ENCODE results near the gene BTF3L4.

DNA sequence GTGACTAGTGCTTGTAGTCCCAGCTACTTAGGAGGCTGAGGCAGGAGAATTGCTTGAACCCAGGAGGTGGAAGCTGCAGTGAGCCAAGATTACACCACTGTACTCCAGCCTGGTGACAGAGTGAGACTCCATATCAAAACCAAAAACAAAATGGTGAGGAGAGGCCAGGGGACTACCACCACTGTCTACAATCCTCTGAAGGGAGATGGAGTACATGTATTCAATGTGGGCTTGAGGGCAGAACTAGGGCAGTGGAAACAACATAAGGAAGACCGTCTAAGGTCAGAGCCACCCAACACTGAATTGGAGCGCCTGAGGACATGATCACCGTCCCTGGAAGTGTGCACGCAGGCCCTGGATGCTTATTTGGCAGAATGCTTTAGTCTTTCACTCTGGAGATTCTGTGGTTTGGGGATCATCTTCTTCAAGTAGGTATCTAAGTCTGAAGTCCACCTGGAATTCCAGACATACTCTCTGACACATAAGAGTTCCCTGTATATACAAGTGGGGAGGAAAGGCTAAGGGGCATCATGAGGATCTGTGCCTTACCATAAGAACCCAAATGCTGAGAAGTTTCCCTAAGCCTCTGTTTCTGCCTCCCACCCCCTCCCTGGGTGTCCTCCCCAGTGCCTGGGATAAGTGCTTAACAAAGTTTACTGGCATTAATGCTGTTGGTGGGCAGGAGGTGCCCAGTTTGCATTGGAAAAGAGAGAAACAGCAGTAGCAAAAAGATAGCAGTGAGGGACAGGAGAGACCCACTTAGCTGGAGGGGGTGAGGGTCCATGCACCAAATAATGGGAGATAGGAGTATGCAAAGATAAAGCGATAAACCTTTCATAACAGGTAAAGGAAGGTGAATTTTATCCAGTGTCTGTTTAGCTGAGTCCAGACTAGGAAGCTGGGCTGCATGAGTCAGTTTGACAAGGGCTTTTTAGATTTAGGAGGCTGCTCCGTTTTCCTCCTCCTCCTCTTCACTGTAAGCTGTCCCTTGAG lies 28.6 kb upstream of the FOXE3 start:
- PRO-cap, result no peak

- PRO-cap, result no peak
These were observed 269.9 kb downstream of the TRABD2B start for GRCh38 chr1:47727367-47727571.

DNA sequence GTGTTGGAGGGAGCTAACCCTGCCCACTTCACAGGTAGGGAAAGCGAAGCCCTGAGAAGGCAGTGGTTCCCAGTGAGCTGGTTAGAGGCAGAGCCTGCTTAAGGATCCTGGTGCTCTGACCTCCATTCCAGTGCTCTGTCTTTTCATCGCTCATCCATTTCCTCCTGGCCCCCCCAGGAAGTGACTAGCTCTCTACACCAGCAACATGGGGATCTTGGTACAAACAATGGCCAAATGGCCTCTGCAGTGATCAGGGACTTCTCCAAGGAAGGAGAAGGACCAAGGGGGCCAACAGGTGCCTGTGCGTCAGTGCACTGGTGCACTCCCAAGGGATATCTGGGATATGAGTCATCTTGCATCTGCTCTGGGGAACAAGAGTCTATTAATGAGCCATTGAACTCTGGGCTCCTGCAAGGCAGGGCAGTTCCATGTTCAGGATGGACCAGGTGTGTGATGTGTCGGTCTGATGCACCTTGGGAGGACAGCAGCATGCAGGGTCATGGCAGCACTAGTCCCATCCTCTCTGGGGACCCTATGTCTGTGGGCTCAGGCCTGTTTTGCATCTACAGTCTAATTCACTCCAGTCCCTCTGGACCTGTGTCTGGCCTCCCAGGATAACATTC lies 125.4 kb downstream of the TRABD2B start:
- PRO-cap, result no peak

DNA sequence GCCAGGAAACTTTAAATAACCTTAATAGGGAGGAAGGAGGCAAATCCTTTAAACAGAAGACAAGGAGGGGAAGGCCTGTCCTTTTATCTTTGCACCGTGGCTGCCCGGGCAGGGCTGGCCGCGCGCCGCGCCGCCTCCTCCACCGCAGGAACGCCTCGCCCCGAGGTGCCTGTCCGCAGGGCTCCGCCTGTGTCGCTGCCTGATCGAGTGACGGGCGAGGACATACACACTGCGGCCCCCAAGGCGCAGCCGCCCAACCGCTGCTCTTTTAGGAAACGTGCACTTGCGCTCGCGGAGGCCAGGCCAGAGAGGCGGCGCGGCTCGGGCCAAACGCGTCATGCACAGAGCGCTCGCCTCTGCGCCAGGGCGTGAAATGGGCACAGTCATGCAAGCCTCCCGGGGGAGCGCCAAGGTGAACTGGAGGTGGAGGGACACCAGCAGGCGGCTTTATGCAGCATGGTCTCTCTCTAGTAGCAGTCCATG lies 13.0 kb downstream of the TRABD2B start:
- PRO-cap, result no peak

DNA sequence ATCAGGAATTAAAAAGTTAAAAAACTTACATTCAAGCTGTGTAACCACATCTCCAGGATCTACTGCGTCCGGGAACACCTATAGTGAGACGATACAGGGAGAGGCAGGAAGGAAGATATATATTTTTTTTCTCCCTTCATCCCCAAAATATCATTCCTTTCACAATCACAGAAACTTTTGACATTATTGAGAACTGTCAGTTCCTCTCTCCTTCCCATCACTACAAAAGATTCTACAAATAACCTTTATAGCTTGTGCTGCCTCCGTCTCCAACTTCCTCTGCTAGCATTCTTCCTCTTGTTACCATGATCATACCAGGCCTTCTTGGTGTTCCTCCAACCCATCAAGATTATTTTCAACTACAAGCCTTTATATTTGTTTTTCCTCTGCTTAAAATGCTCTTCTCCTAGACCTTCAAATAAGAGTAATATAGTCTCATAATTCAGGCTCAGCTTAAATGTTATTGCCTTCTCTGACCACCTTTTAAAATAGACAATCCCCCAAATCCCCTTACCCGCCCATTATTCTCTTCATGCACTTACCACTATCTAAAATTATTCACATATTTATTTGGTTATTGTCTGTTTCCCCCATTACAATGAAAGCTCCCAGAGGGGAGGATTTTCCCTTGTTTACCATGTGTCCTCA lies 20.4 kb downstream of the SPATA6 start:
- PRO-cap, result no peak

DNA sequence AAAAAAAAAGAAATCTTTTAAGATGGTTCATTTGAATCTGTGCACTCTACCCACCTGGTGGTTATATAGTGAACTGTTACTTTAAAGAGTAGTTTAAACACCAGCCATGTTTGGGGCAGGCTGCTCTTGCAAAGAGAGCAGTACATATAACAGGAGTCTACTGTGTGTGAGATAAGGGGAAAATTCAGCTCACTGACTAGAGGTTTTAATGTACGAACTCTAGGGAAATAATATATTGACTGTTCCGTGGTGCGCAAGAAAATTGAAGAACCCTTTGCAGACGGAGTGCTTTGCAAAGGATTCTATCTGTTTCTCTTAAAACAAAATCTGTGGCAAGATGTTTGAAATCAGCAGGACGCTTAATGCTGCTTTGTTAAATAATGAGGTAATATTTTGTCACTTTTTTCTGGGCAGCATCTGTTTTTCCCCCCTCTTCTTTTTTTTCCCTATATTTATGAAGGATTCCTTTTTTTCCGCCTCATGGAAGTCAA lies 3.1 kb upstream of the ELAVL4 start:
- PRO-cap, result no peak

DNA sequence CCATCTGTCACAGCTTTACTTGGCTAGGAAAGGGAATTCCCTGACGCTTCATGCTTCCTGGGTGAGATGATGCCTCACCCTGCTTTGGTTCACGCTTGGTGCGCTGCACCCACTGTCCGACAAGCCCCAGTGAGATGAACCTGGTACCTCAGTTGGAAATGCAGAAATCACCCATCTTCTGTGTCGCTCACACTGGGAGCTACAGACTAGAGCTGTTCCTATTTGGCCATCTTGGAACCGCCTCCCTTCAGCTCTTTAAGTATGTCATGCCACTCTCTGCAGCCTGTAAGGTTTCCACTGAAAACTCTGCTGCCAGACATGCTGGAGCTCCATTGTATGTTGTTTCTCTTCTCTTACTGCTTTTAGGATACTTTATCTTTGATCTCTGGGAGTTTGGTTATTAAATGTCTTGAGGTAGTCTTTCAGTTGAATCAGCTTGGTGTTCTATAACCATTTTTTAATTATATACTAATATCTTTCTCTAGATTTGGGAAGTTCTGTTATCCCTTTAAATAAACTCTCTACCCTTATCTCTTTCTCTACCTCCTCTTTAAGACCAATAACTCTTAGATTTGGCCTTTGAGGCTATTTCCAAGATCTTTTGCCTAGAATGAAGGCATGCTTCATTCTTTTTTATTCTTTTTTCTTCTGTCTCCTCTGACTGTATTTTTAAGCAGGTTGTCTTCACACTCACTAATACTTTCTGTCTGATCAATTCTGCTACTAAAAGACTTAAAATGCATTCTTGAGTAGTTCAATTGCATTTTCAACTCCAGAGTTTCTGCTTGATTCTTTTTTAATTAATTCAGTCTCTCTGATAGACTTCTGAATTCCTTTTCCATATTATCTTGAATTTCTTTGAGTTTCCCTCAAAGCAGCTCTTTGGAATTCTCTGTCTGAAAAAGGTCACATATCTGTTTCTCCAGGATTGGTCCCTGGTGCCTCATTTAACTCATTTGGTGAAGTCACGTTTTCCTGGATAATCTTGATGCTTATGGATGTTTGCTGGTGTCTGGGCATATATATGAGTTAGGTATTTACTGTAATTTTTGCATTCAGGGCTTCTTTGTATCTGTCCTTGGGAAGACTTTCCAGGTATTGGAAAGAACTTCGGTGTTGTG lies 67.5 kb downstream of the FAF1 start:
- PRO-cap, result no peak

DNA sequence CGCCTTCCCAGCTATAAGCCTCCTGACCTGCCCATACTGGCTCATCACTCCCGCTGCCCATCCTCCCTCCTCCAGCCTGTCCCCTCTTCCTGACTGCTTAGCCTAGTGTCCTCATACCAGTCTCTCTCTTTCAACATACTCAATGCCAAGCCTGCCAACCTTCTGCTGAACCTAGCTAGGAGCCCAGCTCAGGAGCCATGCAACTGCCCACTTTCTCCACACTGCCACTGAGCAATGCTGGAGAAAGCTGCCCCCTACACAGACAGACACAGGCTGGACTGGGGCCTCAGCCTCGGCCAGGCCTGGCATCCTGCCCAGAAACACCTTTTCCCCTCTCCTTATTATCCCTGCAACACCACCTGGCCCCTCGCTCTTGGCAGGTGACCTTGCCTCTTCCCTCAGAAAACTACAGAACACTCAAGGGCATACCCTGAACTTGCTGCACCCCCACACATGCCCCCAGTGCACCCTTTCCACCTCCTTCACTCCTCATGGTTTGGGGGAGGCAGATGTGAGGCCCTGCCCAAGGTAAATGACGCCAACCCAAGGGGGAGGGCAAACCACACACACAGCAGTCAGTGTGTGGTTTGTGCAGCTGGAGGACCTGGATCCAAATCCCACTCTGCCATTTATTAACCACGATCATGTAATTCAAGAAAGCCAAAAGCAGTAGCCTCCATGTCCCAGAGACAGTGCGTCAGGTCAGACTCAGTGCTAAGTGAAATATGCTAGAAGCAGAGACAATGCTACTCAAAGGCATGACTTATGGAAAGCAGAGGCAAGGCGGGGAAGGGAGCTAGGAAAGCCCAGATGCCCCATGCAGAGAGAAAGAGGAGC lies 13.8 kb downstream of the TTC39A start:
- PRO-cap, result no peak

- PRO-cap, result no peak
These were observed 92.9 kb upstream of the TTC39A start for GRCh38 chr1:51422998-51423857.

GRCh38 chr1:51548804-51549452 lies 29.9 kb upstream of the EPS15 start:
- PRO-cap, result no peak

DNA sequence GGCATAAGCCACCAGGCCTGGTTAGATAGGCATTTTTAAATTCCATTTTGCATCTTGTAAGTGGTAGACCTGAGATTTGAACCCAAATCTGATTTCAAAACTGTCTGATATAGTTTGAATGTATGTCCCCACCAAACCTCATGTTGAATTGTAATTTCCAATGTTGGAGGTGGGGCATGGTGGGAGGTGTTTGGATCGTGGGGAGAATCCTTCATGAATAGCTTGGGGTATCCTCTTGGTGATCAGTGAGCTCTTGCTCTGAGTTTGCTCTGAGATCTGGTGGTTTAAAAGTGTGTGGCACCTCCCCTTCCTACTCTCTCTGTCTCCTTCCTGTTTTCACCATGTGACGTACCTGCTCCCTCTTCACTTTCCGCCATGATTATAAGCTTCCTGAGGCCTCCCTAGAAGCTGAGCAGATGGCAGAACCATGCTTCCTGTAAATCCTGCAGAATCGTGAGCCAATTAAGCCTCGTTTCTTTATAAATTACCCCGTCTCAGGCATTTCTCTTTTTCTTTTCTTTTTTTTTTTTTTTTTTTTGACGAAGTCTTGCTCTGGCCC lies 40.0 kb upstream of the OSBPL9 start:
- PRO-cap, result no peak

GRCh38 chr1:51617222-51618211 lies 625 bp downstream of the OSBPL9 start:
- PRO-cap, result no peak

- PRO-cap, result no peak
These were observed 15.2 kb downstream of the NRDC start for GRCh38 chr1:51863354-51863740.

GRCh38 chr1:52019825-52020780 lies 13.5 kb downstream of the KTI12 start:
- PRO-cap, result no peak

DNA sequence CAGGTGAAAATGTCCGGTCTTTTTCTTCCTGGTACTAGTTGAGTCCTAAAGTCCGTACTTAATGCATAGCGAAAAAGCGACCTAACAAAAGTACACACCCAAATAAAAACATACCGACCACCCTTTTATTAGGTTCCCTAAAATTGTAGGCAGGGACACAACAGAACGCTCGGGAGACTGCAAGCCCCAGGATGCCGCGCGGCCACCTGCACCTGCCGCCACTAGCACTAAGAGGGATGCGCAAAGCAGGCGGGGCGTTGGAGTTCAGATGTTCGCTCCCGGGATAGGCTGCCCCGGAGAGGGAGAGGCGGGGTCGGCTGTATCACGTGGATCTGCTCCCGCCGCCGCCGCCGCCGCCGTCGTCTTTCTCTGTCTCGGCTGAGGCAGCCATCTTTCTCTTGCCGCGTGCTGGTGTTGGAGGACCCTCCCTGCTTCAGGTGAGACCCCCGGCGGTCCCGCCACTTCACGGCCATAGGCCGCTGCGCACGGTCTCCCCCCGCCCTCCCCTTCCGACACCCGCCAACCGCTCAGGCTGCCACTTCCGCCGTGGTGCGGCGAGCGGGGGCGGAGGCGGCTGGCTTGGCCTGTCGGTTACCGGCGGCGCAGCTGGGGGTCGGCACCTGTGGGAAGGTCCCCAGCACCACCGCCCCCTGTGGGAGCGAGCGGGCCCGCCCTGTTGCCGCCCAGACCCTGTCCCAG lies at the start of gene BTF3L4:
Gene BTF3L4, plus strand, starts transcription at position 353 of the 699 bp plus-strand sequence.
- PRO-cap, result bidirectional peak, plus-strand start at position 353 of the sequence, minus-strand start at position 238 of the sequence

- PRO-cap, result no peak
These were observed 2.0 kb upstream of the ZFYVE9 start for GRCh38 chr1:52139842-52140301.

- PRO-cap, result no peak
These were observed 42.9 kb downstream of the ZFYVE9 start for GRCh38 chr1:52184900-52185158.

GRCh38 chr1:52314755-52315455 lies 51.1 kb downstream of the CC2D1B start:
- PRO-cap, result no peak

DNA sequence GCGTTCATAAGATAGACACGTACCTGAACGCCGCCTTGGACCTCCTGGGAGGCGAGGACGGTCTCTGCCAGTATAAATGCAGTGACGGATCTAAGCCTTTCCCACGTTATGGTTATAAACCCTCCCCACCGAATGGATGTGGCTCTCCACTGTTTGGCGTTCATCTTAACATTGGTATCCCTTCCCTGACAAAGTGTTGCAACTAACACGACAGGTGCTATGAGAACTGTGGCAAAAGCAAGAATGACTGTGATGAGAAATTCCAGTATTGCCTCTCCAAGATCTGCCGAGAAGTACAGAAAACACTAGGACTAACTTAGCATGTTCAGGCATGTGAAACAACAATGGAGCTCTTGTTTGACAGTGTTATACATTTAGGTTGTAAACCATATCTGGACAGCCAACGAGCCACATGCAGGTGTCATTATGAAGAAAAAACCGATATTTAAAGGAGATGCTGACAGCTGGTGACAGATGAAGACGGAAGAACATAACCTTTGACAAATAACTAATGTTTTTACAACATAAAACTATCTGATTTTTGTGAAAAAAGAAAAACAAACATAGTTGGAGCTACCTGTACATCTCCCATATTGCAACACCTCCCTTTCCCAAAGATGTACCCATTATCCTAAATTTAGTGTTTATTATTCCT lies 2.9 kb upstream of the CC2D1B start:
- PRO-cap, result no peak

DNA sequence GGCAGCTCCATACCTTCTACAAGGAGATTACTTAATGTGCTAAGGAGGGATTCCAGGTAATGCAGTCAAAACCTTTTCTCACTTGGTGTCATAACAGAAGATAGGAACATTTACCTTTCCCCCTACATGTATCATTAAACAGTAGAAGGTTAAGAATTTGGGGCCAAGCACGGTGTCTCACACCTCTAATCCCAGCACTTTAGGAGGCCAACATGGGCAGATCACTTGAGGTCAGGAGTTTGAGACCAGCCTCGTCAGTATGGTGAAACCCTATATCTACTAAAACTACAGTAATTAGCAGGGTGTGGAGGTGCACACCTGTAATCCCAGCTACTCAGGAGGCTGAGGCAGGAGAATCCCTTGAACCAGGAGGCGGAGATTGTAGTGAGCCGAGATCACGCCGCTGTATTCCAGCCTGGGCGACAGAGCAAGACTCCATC lies 4.8 kb downstream of the PRPF38A start:
- PRO-cap, result no peak